ENCODE measurements around a stretch of chr16.

DNA sequence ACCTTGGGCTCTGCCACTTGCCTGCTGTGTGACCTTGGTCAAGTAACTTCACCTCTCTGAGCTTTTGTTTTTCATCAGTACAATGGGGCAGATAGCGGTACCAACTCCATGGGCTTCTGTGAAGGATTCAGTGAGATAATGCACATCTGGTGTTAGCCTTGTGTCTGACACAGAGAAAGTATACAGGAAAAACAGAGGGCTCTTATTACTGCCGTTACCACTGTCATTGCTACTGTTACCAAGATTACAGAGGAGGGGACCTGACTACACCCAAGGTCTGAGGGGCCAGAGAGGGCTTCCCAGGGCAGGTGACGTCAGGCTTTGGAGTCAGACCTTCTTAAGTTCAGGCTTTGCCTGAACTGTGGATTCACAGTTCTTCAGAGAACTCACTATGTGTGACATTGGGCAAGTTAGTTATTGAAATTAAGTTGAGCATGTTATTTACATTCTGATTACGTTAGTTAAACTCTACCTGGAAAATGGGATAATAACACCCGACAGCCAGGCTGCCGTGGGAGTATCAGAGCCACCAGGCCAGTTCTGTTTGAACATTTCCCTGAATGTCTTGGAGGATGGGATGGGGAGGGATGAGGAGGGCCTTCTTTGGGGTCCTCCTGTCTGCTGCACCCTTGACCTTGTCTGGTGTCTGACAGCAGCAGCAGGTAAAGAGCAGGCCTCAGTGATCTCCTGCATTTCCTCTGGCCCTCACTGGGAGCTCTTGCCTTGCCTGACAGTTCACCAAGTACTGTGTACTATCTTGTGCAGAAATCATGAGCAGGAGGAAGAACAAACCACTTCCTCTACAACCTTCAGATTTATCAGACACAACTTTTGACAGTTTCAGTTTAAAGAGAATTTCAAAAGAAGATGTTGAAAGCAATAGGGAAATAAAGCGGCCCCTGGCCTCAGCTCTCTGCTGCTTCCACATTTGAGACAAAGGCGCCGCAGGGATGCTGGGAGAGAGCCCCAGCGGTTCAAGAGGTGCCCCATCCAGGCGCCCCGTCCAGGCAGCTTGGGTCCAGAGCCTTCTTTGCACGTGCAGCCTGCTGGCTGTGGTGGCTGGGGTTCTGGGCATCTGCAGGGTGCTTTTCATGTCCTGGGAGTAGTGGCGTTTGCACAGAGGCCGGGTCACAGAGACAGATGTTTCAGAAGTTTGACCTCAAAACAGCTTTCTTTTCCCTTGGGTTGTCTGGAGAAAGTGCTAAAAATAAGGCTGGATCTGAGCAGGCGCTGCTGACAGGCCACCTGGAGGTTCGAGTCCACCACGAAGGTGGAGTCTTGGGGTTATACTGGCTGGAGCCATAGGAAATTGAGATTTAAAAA lies 25.2 kb downstream of the CMIP start:
- RRBS, result no CpG with 5 or more reads among the region's 18 CpGs

DNA sequence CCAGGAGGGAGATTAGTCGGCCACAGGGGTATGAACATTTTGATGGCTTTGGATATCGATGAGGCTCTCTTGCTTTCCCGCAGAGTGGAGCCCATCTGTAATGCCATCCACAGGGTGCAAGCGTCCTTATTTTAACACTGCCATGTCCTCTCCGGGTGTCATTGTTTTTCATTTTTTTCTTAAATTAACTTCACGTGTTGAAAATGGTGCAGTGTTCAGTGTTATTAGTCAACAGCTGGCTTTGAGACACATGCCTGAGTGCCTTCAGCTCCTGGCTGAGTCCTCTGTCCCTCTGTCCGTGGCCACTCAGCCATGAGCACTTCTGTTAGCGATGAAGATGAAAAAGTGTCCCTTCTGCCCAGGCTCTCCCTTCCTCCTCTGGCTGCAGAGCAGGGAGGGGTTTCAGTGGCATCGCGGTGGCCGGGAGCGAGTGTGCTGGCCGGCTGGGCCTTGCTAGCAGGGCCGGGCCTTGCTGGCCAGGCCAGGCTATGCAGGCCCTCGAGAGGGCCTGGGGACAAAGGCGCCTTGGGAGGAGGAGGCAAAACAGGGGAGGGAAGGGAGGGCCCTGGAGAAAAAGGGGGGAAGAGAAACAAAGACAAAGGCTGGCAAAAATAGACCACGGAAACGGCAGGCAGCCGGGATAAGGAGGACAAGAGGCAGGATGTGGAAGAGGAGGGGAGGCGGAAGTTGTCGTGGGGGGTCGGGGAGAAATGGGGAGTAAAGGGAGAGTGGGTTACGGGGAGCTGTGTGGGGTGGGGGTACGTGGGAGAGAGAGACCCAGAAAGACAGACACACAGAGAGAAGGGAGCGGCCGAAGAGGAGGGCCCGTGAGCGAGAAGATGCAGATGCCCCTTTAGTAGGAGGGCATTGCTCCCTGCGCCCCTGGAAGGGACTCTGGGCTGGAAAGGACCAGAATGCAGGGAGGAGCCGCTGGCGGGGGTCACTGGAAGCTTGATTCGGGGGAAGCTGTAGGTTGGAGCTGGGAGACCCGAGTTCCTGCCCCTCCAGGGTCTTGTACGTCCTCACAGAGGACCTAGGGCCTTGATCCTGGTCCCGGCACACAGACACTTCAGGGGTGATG lies 47.9 kb downstream of the CMIP start:
- RRBS, result no CpG with 5 or more reads among the region's 35 CpGs

- RRBS, result no CpG with 5 or more reads among the region's 7 CpGs
Measured at GRCh38 chr16:81513981-81514457, 69.4 kb downstream of the CMIP start.

- RRBS, result no CpG with 5 or more reads among the region's 13 CpGs
Measured at GRCh38 chr16:81538869-81539415, 94.3 kb downstream of the CMIP start.

DNA sequence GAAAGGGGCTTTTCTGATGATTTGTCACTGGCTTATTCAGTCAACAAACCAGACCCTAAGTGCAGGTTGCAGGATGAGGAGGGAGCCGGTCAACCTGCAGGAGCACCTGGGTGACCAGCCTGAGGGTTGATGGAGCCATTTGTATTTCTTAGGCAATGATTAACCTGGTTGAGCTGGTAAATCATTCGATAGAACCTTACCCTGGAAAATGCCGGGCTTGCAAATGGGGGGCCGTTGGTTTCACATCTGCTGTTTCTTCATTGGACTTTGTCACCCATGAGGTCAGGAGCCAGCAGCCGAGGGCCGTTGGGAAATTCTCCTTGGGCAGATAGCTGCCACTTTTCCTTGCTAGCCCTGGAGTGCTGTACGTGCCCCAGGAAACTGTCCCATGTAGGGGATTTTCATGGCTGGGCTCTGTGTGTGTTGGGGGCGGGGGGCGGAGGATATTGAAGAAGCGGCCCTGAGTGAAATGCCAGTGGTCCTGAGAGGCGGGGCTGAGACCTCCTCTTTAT lies 104.6 kb downstream of the CMIP start:
- RRBS, result no CpG with 5 or more reads among the region's 11 CpGs

DNA sequence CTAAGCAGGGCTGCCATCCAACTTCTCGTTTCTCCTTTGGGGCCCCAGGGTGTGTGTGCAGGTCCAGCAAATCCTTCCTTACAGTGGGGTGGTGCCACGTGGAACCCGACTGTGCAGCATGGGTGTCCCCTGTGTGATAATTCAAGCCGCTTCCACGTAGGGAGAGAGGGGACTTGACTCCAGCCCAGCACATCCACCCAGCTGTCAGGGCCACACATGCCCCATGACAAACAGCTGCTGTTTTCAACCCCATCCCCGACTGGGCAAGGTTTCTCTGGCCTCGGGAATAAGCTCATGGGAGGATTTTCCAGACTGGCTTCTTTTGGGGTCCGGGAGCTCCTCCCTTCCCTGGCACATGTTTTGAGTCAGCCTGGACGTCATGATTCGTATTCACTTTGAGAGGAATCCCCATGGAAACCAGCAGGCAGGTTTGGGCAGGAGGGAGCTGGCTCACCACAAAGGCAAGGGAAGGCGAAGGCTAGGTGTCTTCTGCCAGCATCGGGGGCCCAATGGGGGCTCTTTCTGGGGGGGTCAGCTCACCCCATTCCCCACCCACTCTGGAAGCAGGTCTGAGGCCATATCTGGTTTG lies 156.4 kb downstream of the CMIP start:
- RRBS, result no CpG with 5 or more reads among the region's 12 CpGs

- RRBS, result no CpG with 5 or more reads among the region's 11 CpGs
Measured at GRCh38 chr16:81620746-81621232, 158.3 kb upstream of the PLCG2 start.

GRCh38 chr16:81625613-81626649 lies 153.2 kb upstream of the PLCG2 start:
- RRBS, result no CpG with 5 or more reads among the region's 13 CpGs

DNA sequence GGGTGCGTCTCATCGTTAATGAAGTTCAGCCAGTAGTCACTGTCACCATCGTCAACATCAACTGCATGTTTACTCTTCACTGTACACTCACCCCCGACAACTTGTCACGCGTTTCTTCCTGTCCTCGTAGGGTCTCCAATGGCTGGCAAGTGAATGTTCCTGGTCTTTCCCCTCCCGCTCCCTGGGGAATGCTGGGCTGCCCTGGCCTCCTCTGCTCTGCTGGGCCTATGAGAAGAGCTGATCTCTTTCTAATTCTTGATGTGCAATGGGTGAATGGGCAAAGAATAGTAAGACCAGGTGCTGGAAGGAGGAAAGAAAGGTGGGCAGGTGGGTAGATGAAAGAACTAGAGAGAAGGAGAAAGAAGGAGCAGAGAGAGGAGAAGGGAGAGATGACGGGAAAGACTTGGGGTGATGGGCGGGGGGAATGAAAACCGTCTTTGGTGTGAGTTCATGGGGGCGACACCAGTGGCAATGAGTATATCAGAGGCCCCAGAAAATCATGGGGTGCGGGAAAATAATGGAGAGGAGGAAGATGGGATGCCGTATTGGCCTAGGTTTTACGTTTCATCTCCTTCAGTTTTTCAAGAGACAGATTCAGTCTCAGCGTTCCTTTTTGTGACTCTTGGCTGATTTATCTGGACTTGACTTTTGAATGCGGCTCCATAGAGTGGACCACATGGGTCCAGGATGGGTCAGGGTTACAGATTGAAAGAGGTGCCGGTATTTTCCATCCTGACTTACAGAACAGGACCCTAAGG lies 128.8 kb upstream of the PLCG2 start:
- RRBS, result no CpG with 5 or more reads among the region's 18 CpGs

- RRBS, result no CpG with 5 or more reads among the region's 3 CpGs
Measured at GRCh38 chr16:81677686-81678071, 101.4 kb upstream of the PLCG2 start.

GRCh38 chr16:81752068-81752745 lies 26.9 kb upstream of the PLCG2 start:
- RRBS, result no CpG with 5 or more reads among the region's 14 CpGs

GRCh38 chr16:81926021-81926466 lies 85.2 kb downstream of the SDR42E1 start:
- RRBS, result no CpG with 5 or more reads among the region's 9 CpGs

DNA sequence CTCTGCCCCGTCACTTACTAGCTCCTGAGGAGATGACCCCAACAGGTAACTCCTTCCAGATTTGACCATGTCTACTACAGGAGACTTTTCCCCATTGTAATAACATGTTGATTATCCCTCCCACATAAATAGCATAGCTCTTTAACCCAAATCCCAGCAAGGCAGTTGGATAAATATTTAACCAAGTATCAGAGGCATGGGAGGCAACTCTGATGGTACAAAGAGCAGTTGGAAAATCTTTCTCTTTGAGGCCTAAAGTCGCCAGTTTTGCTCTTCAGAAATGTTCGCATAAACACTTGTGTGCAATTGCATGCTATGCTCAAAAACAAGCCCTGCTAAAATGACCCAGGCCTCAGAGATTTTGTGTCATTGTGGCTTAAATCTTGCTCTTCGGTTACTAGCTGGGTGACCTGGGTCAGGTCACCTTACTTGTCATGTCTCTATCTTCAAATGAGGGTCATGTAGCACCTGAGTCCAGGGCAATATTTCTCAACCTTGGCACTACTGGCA lies 48.7 kb downstream of the HSD17B2 start:
- RRBS, result no CpG with 5 or more reads among the region's 4 CpGs

DNA sequence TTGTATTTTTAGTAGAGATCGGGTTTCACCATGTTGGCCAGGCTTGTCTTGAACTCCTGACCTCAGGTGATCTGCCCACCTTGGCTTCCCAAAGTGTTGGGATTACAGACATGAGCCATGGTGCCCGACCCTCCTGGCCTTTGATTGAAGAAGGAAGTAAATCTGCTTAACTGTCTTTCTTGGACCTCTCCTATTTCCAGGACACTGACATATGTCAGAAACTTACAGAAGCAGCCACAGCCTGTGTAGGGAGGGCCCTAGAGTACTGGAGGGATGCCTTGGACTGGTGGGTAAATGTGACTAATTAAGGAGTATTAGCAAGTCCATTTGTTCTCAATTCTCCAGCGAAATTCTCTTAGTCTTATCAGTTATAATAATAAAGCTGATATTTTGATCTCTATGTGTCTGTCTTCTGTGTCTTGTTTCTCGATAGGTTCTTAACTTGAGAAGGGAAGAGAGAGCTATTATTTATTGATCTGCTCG lies 25.1 kb upstream of the MPHOSPH6 start:
- RRBS, result no CpG with 5 or more reads among the region's 5 CpGs

DNA sequence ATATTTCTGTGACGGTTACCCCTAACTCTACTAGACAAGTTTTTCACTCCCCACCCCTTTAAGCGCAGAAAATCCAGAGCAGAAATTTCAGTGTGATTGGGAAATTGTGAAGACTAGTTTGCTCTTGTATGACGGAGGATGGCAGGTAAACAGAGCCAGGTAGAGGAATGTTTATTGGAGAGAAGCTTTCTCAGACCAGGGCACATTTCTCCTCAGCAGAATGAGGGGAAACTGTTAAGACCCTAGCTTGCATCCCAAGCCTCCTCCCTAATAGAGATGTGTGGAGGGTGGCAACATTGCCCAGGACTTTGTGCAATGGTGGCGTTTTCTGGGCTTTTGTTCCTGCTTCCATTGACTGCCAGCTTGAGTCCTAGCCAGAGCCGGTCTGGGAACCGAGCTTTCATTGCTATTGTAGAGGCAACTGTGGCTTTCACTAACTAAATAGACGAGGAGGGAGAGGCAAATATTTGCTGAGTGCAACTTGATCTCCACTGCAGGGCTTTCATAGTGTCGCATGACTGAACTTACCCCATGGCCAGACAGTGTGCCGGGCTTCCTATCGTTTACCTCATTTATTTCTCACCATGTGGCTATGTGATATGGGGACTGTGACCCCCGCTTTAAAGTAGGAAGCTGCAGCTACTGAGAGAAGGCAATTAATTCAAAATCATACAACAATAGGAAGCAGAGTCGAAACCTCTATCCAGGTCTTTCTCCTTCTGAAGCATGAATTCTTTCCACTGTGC lies 159.7 kb upstream of the MPHOSPH6 start:
- RRBS, result no CpG with 5 or more reads among the region's 12 CpGs

- RRBS, result no CpG with 5 or more reads among the region's 7 CpGs
Measured at GRCh38 chr16:82713457-82714174, 86.8 kb downstream of the CDH13 start.

DNA sequence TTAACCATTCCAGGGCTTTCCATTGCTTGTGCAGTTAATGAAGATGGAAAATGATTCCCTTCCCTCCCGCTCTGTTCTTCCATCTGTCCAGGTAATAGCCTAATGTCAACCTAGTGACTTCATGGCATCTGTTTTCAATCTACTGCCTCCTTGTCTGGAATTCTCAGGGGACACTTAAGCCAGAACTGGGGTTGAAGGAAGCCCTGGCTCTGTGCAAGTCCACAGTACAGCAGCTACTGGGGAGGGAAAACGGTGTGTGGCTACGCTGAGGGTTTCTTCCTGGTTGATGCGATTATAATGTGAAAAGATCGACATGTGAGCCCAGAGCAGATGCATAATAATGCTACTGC lies 206.8 kb downstream of the CDH13 start:
- RRBS, result no CpG with 5 or more reads among the region's 5 CpGs

GRCh38 chr16:83744330-83745165 lies 63.2 kb upstream of the HSBP1 start:
- RRBS, result no CpG with 5 or more reads among the region's 17 CpGs

DNA sequence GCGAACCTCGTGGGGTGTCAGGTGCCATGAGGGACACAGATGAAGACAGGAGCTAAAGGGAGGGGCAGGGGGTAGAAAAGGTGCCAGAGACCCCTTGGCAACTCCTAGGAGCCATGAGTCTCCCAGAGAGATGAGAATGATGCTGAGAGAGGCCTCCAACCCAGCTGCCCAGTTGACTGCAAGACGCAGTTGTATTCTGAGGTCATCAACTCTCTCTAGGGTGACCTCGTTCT lies 13.4 kb downstream of the MLYCD start:
- RRBS, result no CpG with 5 or more reads among the region's 4 CpGs

GRCh38 chr16:83918794-83919753 lies 20.2 kb downstream of the MLYCD start:
- RRBS, result no CpG with 5 or more reads among the region's 16 CpGs